Foreskin fibroblast (primary cell): ENCODE results near the gene IL22RA2.

DNA sequence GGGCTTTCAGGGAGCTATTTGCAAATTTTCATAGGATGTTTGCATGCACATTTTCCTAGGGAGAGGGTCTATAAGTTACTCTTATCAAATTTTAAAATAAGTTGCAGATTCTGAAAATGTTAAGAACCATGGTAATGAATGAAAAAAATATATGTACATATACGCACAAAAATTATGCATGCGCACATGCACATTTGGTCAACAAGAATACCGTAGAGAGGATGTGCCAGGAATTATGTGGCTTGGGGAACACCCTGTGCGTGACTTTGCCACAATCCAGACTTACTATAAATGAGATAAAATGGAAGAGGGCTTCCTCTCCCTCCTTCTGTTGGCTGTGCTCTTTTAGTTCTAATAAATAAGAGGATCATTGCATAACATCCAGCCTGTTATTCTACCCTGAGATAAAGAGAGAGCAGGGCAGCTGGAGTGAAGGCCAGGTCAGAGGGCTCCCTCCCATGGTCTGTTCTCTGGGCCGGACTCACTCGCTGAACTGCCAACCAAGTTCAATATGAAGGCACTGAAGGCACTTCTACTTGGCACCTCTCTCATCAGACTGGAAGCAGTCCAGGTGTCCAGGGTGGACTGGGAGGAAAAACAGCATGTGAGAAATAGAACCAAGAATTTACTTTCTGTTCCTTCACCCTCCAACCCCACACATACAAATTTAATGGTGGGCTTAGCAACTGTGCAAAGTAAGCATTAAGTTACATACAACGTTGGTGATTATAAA is 91.7 kb downstream of the MTFR2 start:
- RRBS, result no CpG with 5 or more reads among the region's 7 CpGs

DNA sequence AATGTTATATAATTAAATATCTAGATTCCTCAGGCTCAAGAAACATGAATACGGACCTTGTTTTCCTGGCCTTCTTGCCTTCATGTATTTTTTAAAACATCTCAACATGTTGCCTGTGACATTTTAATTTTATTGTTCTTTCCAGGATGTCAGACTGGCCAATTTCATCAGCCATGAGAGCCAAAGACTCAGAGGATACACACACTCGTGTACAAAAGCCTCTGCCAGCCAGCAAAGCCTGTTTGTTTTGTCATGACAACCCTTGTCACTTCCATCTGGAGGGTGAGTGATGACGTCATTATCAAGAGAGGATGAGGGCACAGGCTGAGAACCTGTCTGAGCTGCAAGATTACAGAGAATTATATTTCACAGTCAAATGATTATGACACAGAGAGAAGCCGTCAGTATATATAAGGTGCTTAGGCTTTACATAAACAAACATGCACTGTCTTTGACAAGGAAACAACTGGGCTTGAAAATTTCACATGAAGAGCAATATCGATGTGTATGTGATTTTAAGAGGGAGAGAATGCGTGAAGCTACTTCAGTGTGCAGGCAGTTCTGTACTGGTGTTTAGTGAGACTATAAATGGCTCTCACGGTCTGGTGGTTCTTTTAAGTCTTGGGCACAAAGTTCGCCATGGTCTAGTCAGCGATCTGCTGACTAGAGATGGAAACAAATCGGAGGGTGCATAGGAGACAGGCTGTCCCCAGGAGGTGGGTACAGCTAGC is 36.4 kb upstream of the BCLAF1 start:
- RRBS, result no CpG with 5 or more reads among the region's 10 CpGs

- RRBS, result no CpG with 5 or more reads among the region's 11 CpGs
Observed at GRCh38 chr6:136362401-136363408, 73.1 kb upstream of the BCLAF1 start.

DNA sequence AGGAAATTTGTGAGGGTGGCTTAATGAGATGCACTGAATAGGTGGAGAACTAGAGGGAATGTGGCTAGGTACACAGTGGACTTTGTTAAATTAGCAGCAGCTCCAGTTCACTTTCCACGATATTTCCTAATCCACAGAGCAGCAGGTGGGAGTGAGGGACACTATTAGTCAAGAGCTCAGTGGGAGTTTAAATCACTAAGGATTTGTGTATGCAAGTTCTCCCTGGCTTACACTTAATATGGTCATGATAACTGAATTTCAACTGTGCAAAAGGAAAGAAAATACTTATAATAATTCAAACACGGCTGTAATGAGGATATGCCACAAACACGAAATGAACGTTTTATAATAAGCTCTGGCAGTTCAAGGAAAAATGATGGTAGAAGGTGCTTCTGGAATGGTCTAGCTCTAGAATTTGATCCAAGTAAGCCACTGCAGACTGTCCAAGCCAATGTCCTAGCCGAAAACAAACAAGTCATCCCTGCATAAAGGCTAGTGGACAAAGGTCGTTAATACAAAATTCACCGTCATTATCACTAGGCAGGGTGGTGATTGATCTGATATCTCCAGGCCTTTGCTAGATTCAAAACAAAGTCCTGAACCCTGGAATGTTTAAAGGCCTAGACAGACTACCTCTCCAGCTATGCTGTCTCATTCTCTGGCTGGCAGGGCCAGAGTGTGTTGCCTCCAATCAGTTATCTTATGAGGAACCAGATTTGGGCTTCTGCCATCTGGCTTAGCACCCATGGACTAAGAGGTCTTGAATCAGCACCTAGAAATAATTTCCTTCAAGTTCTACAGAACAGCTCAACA is 38.5 kb downstream of the MAP7 start:
- RRBS, result no CpG with 5 or more reads among the region's 7 CpGs

DNA sequence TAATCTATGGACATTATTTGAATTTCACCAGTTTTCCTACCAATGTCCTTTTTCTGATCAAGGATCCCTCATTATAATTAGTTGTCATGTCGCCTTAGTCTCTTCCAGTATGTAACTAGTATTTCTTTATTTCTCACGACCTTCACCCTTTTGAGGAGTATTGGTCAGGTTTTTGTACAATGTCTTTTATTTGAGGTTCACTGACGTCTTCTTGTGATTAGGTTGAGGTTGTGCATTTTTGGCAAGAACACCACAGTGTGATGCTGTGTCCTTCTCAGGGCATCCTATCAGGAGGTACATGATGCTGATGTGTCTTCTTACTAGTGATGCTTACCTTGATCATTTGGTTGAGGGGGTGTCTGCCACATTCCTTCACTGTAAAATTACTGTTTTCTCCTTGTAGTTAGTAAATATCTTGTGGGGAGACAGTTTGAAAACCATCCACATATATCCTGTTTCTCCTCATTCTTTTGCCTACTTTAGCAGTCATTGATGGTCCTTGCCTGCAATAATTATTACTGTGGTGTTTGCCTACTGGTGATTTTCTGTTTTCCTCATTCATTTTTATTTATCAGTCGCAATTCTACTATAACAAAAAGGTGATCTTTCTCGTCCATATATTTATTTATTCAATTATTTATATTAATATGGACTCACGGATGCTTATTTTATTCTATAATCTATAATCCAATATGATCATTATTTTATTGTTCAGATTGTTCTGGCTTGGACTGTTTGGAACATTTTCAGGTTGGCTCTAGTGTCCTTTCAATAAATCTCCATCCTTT is 25.5 kb upstream of the MAP7 start:
- RRBS, result no CpG with 5 or more reads among the region's 6 CpGs

DNA sequence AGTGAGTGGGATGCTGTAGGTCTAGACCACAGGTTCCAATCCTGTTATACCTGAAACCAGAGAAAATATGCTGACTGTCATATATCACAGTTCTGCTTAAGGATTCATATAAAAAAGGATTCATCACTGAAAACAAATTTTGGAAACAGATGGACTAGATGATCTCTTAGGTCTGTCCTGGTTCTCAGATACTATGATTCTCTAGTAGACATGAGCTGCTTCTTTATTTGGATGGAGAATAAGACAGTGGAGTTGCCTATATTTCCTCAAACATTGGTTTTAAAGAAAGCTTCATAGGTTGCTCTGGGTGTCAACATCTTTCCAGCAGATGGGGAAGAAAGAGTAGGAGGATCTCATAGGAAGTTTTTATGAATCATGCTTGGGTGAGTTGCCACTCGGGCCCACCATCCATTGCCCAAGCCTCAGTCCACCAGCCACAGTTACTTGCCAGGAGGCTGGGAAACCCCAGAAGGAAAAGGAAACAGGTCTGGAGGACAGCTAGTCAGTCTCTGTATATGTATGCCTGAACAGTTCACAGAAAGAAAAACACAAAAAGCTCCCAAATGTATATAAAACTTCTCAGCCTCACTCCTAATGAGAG is 42.9 kb upstream of the MAP7 start:
- RRBS, result no CpG with 5 or more reads among the region's 1 CpG

- RRBS, result no CpG with 5 or more reads among the region's 4 CpGs
Observed at GRCh38 chr6:136646389-136646916, 96.2 kb upstream of the MAP7 start.

DNA sequence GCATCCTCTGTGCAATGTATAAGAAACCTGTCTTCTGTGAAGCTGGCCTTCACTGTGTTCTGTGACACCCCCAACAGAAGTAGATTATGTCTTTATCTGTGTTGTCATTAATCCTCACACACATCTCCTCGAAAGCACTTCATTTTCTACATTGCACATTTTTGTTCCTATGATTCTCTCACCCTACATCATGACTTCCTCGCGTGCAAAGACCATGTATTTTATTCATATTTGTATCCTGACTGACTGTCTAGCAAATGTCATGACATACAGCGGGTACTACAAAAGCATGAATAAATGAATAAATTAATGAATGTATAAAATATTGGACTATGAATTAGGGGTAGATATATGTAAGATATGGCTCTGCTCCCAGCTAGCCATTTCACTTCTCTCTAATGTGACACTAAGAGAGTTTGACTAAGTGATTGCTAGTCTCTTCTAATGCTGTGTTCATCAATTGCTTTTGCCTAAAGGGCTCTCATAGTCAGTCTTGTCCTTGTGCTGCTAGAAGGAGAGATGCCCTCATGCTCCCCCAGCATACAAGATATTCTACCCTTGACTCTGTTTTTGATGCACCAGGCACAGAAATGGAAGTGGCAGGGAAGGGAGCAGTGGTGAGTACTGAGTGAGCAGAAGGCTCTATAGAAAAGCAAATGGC is 83.2 kb downstream of the MAP3K5 start:
- RRBS, result no CpG with 5 or more reads among the region's 4 CpGs

DNA sequence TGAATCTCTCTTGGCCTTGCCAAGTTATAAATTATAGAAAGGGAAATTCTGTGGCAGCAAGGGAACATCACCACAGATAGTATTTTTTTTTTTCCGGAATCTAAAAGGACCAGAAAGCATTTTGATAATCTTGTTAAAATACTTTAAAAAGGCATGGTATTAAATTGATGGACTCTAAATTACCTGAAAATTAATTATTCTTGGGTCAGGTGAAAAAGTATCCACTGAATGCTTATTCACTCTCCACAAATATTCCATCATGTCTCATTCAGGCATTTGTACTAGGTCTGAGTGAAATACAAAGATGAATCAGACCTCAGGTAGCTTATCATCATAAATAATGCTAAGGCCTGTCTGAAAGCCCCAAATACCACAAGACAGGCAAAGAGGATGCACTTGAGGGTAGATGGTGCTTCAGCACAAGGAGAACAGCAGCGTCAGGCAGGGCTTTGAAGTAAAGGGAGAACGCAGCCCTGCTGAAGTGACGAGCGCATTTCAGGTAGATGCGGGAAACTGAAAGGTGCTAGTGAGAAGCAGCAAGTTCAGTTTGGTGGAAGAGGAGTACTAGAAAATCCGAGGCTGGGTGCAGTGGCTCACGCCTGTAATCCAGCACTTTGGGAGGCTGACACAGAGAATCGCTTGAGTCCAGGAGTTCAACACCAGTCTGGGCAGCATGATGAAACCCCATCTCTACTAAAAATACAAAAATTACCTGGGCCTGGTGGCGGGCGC is 38.7 kb downstream of the MAP3K5 start:
- RRBS, result no CpG with 5 or more reads among the region's 11 CpGs

DNA sequence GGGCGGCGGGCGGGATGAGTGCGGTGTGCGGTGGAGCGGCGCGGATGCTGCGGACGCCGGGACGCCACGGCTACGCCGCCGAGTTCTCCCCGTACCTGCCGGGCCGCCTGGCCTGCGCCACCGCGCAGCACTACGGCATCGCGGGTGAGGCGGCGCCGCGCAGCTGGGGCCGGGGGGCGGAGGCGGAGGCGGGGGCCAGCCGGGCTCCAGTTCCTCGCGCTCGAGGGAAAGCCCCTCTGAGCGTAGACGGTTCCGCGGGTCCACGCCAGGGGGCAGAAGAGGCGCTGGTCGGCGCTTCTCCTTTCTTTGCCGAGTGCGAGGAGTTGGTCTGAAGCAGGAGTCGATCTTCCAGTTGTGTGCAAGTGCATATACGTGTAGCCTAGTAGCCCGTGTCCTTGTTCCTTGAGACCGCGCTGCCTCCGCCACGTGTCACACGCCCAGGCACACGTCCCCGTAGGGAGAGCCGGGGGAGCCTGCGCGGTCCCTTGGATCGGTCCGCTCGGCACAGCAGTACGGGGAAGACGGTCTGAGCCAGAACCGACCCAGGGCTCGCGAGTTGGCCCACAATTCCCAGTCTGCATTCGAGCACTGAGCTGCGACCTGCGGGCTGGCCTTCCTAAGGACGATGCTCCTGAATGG is 379 bp downstream of the PEX7 start:
- RRBS, result 1% methylated on average over 30 of the region's 72 CpGs

DNA sequence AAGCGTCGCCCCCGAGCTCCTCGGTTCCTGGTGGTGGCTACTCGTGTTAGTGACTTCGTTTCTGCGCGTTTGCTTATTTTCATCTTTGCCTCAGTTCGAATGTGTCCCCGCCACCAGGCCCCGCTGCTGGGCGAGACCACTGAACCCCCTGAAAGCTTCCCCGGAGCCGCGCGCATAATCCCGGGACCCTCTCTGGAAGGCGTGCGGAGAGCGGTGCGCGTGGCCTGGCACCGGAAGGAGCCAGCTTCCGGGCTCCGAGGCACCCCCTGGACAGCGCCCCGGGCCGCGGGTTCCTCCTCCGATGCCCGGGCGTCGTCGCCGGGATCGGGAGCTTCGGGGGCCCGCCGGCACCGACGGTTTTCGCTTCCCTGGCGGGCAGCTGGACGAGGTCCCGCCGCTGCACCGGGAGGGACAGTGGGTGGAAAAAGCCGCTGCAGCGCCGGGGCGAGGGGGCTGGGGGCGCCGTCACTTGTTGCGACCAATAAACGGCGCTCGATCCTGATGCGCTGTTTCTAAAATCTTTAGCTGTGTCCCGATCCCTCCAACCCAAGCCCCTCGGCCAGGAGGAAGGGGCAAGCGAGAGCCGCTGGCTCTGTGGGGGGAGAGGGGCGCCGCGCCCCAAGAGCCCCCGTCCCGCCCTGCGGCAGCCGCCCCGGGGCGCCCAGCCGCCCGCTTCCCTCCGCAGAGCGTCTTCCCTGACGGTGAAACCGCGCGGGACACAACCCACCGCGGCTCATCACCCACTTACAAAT is 543 bp upstream of the SLC35D3 start:
- RRBS, result 2% methylated on average over 16 of the region's 81 CpGs

DNA sequence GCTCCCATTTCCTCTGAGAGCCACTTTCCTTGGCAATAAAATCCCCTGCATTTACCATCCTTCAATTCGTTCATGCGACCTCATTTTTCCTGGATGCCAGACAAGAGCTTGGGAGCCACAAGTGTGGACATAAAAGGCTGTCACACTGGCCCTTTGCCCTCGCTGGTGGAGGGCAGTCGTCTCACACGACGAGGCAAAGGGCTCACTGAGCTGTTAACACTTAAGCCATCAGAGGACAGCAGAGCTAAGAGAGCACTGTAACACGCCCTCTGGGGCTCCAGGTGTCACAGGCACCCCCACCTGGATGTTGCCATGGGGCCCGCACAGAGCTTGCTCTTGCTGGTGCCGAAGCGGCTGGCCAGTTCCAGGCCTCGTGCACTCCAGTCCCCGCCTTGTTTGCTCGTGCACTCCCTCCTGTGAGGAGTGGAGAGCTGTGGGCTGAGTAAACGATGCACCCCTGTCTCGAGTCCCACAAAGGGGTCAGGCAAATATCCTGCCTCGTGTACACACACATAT is 37.3 kb downstream of the SLC35D3 start:
- RRBS, result no CpG with 5 or more reads among the region's 16 CpGs

GRCh38 chr6:137173491-137174070 is at the start of gene IL22RA2:
IL22RA2 (minus strand) TSS chr6:137173644.
- RRBS, result no CpG with 5 or more reads among the region's 4 CpGs

- RRBS, result no CpG with 5 or more reads among the region's 3 CpGs
Observed at GRCh38 chr6:137309293-137309587, 90.1 kb upstream of the IFNGR1 start.

DNA sequence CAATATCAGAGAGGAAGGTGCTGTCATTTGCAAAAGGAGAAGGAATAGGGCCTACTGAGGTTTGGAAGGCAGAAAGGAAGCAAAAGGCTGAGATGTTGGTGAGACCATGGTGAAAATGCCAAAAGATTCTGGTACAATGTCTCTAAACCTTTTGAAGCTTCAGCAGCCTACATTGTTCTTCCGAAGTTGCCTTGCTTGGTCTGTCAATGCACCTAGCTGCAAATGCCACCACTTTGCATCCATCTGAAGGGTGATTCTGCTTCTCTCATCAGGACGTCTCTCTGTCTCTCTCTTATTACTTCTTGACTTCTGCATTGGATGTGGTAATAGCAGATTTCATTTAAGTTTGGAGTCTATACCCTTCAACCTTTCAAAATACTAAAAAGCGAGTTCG is 62.5 kb downstream of the OLIG3 start:
- RRBS, result no CpG with 5 or more reads among the region's 4 CpGs

GRCh38 chr6:137664246-137664499 is 170.0 kb upstream of the OLIG3 start:
- RRBS, result no CpG with 5 or more reads among the region's 4 CpGs

- RRBS, result no CpG with 5 or more reads among the region's 4 CpGs
Observed at GRCh38 chr6:137699167-137699694, 167.8 kb upstream of the TNFAIP3 start.

DNA sequence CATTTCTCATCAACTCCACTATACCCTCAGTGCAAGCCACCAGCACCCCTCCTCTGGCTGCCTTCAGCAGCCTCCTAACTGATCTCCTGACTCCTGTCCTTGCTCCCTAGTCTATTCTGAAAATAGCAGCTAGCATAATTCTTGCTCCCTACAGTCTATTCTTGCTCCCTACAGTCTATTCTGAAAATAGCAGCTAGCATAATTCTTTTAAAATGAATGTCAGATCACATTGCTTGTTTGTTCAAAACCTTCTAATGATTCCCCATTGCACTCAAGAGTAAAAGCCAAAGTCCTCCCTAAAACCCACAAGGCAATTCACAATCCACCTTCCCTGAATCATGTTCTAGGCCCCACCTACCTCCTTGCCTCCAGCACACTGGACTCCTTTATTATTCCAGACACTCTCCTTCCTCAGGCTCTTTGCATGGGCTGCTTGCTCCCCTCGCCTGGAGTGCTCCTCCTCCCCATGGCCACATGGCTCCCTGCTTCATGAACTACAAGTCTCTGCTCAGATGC is 164.2 kb upstream of the TNFAIP3 start:
- RRBS, result no CpG with 5 or more reads among the region's 1 CpG

DNA sequence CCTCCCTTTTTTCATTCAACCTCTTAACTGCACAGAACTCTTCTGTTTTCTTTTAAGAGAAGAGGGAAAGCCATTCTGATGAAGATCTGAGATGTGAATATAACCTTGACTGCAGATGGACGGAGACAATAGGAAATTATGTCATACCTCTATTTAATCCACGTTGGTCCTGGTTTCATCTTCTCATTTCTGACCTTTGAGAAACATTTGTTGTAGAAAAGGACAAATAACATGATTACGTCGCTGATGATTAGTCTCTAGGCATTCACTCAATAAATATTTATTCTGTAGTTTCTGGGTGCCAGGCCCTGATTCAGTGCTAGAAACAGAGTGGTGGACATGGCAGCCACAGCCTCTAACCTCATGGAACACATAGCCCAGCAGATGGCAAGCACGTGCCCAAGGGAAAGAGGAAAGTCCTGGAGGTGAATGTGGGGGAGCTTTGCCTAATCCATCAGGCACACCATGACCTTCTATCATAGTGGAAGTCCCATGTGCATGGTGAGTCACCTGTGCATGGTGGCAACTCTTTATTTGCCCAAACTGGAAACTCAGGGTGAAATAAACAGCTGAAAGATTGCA is 143.2 kb upstream of the TNFAIP3 start:
- RRBS, result no CpG with 5 or more reads among the region's 5 CpGs

DNA sequence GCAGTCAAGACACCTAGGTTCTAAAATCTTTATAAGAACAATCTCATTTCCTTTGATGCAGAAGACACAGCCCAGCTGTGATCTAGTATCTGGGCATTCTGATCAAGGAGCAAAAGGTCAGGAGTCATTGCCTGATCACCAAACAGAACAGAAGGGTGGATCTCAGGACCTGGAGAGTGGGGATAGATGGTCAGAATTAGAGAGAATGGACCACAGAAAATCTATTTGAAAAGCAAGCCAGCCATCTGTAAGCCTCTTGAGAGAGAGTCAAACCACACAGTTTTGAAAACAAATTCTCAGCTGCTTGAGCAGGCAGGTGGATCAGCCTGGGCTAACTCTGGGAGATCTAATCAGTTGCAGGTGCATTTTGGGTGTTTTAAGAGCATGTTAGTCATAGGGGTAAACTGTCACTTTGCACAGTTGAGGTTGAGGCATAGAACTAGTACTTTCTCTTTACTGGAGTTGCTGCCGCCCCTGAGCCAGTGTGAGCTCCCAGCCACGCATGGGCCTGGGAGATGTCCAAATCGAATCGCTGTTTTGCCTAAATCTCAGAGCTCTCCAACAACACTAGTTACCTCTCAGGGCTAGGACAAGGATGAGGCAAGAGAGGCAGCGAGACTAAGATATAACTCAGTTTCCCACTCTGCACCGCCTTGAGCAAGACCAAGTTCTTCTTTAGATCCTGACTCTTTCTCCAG is 130.7 kb upstream of the TNFAIP3 start:
- RRBS, result no CpG with 5 or more reads among the region's 6 CpGs